SK-MEL-5 (cell line): ENCODE data around the genes ANKRD35, ANKRD34A and NBPF12.

RAMPAGE:
- cytosol, long total RNA: no peak
- long total RNA: no peak
- nucleus, long total RNA: no peak
Observed at GRCh38 chr1:145818045-145818482, 5.8 kb downstream of the RNF115 start.

GRCh38 chr1:145824572-145825035, 604 bp downstream of the POLR3C start:
RAMPAGE:
- cytosol, long total RNA: no peak
- long total RNA: no peak
- nucleus, long total RNA: no peak

RAMPAGE:
- cytosol, long total RNA: no peak
- long total RNA: no peak
- nucleus, long total RNA: no peak
Observed at GRCh38 chr1:145885617-145886468, at the start of gene ANKRD35. TSS of gene ANKRD35 (minus strand) at chr1:145885866.

RAMPAGE:
- cytosol, long total RNA: no peak
- long total RNA: no peak
- nucleus, long total RNA: no peak
Observed at GRCh38 chr1:145920853-145921410, 2.4 kb upstream of the PEX11B start.

GRCh38 chr1:145963996-145965195, at the start of gene ANKRD34A:
TSS of gene ANKRD34A (minus strand) at chr1:145964575.
RAMPAGE:
- cytosol, long total RNA: start-site peak on the plus strand at chr1:145964667-145964735, 2,272 and 900 reads in 2 replicates
- long total RNA: start-site peak on the plus strand at chr1:145964676-145964731, 957 and 418 reads in 2 replicates
- nucleus, long total RNA: start-site peak on the minus strand at chr1:145964575-145964597, 90 and 17 reads in 2 replicates

RAMPAGE:
- cytosol, long total RNA: no peak
- long total RNA: no peak
- nucleus, long total RNA: no peak
Observed at GRCh38 chr1:145994886-145995009, 1.6 kb downstream of the TXNIP start.

GRCh38 chr1:145995010-145995561, 1.3 kb downstream of the TXNIP start:
RAMPAGE:
- cytosol, long total RNA: no peak
- long total RNA: no peak
- nucleus, long total RNA: no peak

DNA sequence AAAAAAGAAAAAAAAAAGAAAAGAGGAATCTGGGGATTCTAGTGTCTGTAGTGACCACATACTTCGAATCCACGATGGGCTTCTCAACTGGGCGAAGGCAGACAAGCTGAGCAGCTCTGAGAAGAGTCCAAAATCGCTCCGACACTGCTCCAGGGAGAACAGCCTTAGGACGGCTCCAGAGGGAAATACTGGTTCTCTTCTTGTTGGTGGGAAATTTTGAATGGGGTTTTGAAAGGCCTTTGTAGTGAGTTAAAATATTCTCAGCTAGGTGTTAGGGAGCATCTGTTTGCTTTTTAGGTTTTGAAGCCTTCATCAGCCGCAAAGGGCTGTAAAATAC, 18.3 kb upstream of the HJV start:
RAMPAGE:
- cytosol, long total RNA: no peak
- long total RNA: no peak
- nucleus, long total RNA: no peak

DNA sequence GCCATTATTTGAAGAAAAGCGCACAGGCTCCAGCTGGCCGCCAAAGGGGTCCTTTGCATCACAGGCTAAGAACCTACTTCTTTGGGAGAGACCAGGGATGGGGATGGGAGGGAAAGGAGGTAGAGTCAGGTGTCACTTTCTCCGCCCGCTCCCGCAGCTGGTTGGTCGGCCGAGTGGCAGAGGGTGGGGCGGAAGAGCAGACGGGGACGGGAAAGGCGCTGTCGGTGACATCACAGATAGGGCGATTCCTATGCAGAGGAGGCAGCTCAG, 64.8 kb upstream of the PPIAL4H start:
RAMPAGE:
- cytosol, long total RNA: no peak
- long total RNA: no peak
- nucleus, long total RNA: no peak

DNA sequence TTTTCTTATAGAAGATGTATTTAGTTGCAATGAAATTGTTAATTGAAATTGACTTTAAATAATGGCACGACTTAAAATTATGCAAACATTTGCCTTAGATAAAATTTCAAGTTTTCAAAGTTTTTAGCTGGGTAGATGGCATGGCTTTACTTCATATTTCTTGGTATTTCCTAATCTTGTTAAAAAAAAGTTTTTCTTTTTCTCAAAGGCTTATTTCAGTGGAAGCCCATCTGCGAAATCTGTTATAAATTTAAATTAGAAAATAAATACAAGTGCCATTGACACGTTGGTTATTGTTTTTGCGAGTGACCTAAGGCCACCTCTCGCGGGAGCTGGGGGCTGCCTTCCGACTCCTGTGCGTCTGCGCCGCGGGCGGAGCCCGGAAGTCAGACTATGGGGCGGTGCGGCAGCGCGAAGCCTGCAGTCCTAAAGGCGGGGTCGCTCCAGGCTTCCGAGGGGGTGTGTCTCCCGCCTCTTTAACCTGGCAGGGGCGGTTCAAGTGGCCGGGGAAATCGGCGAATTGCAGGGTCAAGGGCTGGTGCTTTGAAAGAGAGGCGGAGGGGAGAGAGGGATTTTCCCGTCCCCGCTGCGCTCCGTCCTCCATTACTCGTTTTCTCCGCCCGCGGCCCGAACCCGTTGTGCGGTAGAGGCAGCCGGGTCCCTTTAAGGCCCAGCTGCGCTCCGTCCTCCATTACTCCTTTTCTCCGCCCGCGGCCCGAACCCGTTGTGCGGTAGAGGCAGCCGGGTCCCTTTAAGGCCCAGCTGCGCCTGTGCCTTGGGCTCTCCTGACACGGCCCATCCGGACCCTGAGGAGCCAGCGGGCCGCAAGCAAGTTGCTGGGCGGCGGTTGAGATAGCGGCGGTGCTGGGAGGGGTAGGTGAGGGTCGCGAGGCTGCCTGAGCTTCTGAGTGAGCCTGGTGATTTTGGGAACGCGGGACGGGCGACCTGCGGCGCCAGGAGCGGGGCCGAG, at the start of gene NBPF12:
TSS of gene NBPF12 (plus strand) at position 382 of the 970 bp plus-strand sequence.
RAMPAGE:
- cytosol, long total RNA: no peak
- long total RNA: no peak
- nucleus, long total RNA: start-site peak on the plus strand centred at position 585 of the sequence, 428 bp wide, 46 and 28 reads in 2 replicates

DNA sequence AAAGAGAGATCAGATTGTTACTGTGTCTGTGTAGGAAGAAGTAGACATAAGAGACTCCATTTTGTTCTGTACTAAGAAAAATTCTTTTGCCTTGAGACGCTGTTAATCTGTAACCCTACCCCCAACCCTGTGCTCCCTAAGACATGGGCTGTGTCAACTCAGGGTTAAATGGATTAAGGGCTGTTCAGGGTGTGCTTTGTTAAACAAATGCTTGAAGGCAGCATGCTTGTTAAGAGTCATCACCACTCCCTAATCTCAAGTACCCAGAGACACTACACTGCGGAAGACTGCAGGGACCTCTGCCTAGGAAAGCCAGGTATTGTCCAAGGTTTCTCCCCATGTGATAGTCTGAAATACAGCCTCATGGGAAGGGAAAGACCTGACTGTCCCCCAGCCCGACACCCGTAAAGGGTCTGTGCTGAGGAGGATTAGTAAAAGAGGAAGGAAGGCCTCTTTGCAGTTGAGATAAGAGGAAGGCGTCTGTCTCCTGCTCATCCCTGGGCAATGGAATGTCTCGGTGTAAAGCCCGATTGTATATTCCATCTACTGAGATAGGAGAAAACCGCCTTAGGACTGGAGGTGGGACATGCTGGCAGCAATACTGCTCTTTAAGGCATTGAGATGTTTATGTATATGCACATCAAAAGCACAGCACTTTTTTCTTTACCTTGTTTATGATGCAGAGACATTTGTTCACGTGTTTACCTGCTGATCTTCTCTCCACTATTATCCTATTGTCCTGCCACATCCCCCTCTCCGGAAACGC, 10.4 kb downstream of the NBPF12 start:
RAMPAGE:
- cytosol, long total RNA: no peak
- long total RNA: no peak
- nucleus, long total RNA: no peak

RAMPAGE:
- cytosol, long total RNA: no peak
- long total RNA: no peak
- nucleus, long total RNA: no peak
Observed at GRCh38 chr1:146970694-146971351, 32.7 kb downstream of the NBPF12 start.

GRCh38 chr1:146987607-146988251, 49.6 kb downstream of the NBPF12 start:
RAMPAGE:
- cytosol, long total RNA: no peak
- long total RNA: no peak
- nucleus, long total RNA: no peak

GRCh38 chr1:147215688-147216208, 9.4 kb downstream of the FMO5 start:
RAMPAGE:
- cytosol, long total RNA: no peak
- long total RNA: no peak
- nucleus, long total RNA: no peak

DNA sequence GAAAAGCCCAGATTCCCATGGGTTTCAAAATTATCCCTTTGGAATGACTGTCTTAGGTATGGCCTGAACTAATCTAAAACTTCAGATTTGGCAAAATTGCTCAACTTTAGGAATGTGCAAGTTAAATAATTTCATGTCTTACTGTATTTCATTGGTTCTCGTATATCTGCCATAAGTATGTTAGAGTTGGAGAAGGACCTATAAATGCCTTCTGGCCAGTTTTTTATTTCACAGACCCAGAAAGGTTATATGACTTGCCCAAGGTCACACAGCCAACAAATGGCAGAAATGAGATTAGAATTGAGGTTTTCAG, 27.3 kb downstream of the CHD1L start:
RAMPAGE:
- cytosol, long total RNA: no peak
- long total RNA: no peak
- nucleus, long total RNA: no peak

DNA sequence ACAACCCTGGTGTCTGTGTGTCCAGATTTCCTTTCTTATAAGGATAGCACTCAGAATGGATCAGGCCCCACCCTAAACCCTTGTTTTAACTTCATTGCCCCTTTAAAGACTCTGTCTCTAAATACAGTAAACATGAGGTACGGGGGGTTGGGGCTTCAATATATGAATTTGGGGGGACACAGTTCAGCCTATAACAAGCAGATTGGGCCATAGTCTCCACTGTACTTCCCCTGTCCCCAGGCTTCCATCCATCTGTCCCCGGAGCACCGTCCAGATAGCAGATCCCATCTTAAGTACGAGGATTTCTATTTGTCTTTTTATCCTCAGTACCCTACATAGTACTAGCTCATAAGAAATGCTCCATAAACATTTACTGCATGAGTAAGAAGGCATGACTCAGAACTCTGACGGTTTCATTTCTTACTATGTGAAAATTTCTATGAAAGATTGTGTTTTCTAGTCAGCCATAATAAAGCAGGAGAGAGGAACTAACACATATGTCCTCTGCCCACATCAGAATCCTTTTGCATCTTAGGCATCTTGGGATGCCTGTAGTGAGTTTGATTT, 49.4 kb downstream of the CHD1L start:
RAMPAGE:
- cytosol, long total RNA: no peak
- long total RNA: no peak
- nucleus, long total RNA: no peak

DNA sequence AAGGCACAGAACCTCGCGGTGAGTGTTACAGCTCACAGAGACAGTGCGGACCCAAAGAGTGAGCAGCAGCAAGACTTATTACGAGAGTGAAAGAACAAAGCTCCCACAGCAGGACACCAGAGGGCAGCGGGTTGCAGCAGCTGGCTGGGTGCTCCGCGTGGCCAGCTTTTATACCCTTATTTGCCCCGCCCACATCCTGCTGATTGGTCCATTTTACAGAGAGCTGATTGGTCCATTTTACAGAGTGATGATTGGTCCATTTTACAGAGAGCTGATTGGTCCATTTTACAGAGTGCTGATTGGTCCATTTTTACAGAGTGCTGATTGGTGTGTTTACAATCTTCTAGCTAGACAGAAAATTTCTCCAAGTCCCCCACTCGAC, 23.6 kb upstream of the BCL9 start:
RAMPAGE:
- cytosol, long total RNA: no peak
- long total RNA: no peak
- nucleus, long total RNA: no peak

DNA sequence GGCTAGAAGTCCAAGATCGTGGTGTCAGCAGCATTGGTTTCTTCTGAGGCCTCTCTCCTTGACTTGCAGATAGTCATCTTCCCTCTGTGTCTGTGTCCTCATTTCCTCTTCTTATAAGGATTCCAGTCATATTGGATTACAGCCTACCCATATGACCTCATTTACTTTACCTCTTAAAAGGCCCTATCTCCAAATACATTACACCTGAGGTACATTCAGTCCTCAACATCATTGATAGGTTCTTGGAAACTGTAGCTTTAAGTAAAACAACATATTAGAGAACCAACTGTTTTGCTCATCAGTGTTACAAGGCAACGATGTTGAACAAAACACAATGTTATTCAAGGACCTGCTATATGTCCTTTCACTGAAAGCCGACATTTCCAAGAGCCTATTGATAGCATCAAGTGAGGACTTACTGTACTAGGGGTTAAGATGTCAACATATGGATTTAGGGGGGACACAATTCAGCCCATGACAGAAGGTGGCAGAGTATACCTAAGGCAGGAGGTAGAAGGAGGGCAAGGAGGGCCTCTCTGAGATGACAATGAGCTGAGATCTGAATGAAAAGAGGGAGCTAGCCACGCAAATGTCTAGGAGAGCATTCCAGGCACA, 27.3 kb downstream of the ACP6 start:
RAMPAGE:
- cytosol, long total RNA: no peak
- long total RNA: no peak
- nucleus, long total RNA: no peak

GRCh38 chr1:147655096-147655487, 15.2 kb downstream of the ACP6 start:
RAMPAGE:
- cytosol, long total RNA: no peak
- long total RNA: no peak
- nucleus, long total RNA: no peak

GRCh38 chr1:148049064-148049628, 102.9 kb downstream of the NBPF11 start:
RAMPAGE:
- cytosol, long total RNA: no peak
- long total RNA: no peak
- nucleus, long total RNA: no peak